ENCODE measurements around the gene NUP58.

- PRO-cap: no peak
Observed at GRCh38 chr13:24747283-24747977, 16.5 kb upstream of the RNF17 start.

DNA sequence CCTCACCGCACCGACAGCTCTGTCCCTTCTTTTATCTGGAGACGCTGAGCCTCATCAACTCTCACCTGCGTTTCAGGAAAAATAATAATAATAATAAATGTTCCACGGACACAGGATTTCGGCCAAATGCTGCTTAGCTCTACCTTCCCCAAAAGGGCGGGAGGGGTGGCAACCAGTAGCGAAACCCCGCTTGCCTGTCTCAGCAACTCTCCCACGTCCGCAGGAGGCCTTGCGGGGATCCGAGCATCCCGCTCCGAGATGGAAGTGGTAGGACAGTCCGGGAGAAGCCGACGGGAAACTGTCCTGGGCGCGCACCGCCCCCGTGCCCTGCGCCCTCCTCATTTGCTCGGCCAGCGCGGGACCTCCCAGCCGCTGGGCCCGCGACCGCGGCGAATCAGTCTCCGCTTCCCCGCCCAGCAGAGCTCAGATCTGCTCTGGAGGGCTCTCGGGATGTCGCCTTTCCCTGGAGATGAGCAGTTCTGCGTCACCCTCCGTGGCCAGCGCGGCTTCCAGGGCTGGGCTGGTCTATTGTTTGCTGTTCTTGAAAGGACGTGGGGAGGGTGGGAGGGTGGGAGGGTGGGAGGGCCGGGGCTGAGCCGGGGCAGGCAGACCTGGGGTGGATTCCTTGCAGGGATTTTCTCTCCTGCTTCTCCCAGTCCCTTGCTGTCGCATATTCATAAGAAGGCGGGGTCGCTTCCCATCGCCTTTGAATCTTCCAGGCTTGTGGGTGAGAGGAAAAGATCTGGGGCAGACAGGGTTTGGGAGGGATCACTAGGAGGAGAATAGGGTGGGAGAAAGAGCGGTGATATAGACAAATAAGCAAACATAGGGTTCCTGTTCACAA is 48.8 kb upstream of the PABPC3 start:
- PRO-cap: no peak

DNA sequence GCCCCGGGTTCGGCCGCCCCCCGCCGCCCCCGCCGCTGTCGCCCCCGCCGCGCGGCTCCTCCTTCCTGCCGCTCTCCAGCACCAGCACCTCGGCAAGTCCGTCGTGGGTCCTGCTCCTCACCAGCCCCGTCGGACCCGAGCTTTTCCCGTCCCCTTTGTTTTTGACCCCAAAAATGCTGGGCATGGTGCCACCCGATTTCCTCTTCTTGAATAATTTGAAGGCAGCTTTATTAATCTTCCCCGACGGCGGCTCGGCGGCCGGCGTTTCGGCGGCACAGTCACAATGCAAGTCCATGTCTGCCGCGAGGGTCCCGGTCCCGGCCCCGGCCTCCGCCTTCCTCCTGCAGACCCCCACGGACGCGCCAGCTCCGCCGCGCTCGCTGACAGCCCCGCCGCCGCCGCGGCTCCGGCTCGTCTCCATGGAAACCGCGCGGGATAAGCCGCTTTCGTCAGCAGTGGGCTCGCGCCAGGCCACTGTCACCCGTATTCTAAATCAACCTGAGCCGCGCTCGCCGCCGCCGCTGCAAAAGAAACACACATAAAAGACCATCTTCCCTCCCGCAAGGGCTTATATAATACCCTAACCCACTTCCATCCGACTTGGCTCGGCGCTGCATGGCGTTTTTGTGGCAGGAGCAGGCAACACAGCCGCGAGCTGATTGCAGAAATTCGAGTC is 751 bp downstream of the AMER2 start:
- PRO-cap: no peak

DNA sequence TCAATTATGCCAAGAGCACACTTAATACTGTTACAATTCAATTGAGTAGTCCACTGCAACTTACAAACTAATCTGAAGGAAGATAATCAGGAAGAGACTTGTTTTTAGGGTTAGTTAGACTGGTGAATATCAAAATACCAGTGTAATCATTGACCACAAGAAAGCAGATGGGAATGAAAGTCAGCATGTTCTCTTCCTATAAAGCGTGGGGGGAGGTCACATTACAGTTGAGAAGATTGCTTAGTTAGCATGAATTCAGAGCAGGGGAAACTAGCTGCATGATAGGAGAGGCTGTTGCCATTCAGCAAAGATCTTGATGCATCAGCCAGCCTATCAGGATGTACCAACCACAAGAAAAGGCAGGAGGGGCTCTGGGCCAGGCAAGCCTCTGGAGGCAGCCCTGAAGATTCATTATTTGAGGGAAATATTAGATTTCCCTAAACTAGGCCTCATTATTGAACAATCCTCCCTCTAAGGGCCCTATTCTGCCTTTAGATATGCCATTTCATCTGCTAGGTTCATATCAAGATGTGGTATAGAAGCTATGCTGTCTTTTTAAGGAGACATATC is 5.0 kb upstream of the MTMR6 start:
- PRO-cap: no peak

- PRO-cap: bidirectional peak, plus-strand start at chr13:25301665, minus-strand start at chr13:25301544
Observed at GRCh38 chr13:25301209-25302530, at the start of gene NUP58. NUP58 (plus strand) TSS chr13:25301625.

DNA sequence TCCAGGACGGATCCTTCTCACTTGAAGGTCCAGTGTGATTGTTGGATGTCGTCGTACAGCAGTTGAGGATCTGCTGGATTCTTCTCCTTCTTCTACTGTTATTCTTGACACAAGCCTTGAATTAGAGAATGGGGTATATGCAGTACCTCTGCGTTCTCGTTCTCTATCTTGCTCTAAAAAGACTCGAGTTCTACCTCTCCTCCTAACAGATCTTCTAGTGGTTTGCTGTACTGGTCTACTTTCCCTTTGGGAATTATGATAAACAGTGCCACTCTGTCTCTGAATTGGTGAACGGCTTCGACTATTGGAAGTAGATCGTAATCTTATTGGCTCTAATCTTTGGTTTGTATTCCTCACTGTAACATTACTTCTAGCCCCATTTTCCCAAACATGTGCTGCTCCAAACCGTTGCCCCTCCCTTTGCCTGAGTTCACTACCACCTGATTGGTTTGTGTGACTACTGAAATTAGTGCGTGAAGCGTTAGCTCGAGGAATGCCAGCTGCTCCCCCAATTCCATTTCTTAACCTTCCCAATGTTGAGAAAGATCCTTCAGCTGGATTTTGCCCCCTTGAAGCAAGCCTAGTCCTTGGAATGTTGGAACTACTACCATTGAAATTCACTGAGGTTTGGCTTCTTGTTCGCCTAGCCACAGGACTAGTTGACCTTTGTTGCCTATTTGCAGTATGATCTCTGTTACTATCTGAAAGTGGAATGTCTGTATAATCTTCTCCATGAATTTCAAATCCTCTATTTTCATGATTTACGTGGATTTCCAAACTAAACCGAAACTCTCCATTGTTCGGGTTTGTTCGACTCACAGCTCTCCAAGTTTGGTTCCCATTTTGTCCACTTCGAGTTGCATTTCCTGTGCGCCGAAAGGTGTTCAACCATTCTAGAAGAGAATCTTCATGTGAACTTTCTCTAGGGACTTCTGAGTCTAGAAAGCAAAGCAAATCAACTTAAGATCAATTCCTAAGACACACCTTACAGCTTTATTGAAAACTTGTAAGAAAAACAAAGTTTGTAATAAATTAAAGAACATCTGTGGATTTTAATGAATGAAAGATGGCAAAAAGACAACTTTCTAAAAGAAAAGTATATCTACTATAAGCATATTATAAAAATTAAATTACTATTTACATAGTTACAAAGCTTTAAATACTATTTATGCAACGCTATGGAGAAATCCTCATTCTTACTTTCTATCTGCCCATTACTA is 7.0 kb downstream of the RNF6 start:
- PRO-cap: no peak

- PRO-cap: bidirectional peak, plus-strand start at chr13:26423869, minus-strand start at chr13:26423698
Observed at GRCh38 chr13:26423437-26424137, 133.9 kb upstream of the WASF3 start.

GRCh38 chr13:26424138-26424653 is 133.3 kb upstream of the WASF3 start:
- PRO-cap: no peak

DNA sequence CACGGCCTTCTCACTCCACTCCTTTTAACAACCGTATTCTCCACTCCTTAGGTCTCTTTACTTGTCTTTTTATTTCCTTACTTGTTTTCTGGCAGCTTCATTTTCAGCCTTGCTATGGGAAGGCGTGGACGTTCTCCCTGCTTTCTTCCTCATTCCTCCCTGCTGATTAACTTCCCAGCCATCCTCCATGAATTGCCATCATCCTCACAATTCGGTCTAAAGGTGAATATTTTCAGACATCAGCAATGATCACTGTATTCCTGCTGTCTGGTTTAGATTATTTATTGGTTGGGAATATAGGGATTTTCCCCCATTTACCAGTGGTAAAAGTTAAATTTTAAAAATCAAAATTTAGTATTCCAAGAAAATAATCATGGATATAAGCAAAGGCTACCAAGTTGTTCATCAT is 77.0 kb upstream of the WASF3 start:
- PRO-cap: no peak

DNA sequence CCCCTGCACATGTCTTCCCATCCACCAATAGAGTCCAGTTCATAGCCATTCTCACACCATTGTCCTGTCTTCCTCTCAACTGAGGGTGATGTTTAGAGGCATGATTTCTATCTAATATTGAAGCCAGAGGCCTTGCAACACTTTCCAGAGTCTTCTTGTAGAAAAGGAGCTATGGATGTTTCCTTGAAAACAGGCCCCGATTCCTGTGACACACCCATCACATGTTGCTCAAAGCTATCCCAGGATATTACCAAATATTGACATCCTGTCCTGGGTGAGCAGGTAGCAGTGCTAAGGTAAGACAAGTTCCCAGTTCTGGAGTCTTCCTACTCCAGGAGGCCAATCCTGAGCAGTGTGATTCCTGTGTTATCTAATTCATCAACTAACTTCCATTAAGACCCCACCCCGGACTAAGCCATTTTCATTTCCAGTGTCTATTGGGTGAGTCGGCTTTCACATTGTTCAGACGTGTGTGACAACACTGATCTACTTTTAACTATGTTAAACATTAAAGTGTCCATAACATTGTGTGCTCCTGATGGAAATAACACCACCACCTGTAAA is 201.1 kb downstream of the USP12 start:
- PRO-cap: no peak

DNA sequence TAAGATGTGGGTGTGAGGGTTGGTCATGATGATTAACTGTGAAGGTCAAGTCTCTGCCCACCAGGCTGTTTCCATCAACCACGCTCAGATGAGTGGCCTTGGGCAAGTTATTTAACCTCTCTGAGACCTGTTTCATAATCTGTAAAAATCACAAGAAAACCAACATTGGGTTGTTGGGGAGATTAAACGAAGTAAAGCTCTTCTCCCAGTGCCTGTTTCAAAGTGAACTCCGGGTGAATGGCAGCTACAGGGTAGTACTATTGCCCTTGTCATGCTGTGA is 153.3 kb downstream of the USP12 start:
- PRO-cap: no peak

DNA sequence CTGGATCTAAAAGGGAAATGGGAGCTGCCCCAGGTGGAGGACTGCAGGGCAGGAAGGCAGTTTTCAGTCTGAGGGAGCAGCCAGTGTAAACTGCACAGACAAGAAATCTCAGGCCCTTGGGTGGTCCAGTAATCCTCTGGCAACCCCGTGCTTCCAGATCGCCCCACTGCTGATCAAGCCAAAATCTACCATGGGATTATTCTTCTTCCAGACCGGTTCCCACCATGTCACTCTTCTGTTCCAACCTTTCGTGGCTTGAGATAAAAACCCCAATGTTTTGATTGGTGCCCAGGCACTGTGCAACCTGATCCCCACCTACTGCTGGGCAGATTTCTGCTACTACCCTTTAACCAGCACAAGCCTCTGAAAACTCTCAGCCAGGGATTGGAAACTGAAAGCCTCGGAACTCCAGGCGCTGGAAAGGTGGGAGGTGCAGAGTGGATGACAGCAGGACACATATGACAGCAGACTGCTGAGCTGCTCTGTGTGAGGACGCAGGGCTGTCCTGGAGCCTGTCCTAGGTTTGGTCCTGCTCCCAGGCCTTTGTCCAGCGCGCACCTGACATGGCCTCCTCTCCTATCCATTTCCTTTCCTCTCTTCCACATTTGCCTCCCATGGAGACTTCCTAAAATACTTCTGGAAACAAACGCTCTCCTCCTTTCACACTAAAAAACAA is 68.6 kb upstream of the GTF3A start:
- PRO-cap: no peak

DNA sequence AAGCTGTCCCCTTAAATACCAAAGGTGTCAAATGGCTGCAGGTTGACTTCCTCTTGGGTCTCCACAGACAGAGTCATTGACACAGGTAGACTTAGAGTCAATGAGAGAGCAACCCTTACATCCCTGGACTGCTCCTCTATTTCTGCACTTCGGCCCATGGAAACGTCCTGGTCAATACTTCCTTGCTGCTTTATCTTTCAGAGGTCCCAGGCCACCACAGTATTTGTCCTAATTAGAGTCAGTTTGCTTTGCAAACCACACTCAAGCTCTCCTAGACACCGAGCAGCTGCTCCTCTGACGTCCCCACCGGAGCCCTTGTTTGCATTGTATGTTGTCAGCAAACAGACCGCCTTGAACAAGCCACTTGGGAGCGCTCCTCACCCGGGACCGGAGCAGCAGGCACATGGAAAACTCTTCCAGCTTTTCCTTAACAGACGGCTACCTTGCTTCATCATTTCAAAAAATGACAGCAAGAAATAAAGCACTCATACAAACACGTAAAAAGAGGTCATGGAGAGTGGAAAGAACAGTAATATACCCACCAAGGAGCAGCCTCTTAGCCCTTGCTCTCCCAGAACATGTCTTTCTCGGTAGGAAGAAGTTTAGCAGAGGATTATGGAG is 51.5 kb upstream of the GTF3A start:
- PRO-cap: no peak

DNA sequence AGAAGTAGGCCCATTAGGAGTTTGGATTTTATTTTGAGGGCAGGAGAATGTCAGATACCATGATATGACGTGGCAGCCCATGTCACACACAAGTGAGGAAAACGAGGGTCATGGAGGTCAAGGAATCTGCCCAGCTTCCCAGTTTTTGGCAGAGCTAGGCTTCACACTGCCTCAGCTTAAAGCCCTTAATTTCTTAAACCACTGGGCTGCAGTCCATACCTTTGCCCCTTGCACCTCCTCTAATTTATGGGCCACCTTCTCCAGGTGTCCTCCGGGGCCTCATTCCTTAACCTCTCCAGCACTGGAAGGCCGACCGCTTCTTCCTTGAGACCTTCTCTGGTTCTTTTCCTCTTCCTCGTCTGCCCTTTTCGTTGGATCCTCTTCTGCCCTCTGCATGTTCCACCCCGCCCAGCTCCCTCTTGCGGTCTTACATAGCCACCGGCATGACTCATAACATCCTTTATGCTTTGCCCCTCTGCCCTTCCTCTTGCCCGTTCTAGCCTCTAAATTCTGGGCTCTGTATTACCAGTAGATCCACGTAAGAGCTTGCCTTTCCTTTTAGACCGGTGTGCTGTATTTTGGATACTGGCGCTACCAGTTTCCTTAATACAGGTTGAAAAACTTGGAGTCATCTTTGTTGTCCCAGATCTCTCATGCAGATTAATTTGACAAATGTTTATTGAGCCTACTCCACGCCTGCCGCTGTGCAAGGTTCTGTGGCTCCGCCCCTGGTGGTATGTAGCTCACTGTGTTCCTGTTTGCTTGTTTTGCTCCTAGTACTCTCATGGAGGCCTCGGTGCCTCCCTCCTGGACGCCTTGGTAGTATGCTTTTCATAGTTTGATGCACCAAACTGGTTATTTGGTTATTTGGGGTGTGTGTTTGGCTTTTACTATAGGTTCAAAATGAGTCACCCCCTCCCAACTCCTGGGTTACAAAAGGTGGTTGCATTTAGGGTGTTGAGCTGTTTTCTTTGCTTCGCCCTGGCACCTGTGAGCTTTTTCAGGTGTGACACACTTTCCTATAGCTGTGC is 1.5 kb downstream of the GTF3A start:
- PRO-cap: unidirectional peak, minus-strand start at position 361 of the sequence

DNA sequence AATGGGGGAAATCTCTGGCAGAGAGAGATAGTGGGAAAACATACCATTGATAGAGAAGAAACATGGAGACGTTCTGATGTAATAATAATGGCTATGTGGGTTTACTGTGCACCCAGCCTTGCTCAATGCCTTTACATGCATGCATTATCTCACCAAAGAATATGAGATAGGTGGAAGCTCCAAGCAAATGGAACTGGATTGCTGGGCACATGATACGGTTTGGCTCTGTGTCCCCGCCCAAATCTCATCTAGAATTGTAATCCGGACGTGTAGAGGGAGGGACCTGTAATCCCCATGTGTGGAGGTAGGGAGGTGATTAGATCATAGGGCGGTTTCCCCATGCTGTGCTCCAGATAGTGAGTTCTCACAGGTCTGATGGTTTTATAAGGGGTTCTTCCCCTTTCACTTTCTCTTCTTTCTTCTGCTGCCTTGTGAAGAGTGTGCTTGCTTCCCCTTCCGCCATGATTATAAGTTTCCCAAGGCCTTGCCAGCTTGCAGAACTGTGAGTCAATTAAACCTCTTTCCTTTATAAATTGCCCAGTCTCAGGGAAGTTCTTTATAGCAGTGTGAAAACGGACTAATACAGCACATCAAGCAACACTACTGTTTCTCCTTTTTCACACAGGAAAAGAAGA is 32.6 kb upstream of the MTIF3 start:
- PRO-cap: no peak

DNA sequence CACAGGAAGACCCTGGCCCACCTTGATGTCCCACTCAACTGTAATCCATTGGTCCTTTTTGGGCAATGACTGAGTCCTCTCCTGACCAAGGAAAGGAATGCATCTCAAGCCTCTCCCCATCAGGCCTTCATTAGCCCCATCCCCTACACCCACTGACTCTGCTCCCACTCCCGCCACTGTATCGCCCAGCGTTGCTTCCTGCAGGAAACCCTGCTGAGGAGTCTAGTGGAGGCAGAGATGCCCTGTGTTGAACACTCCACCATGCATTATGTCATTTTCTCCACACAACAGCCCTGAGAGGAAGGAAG is 49.8 kb upstream of the GSX1 start:
- PRO-cap: no peak

GRCh38 chr13:28195285-28195871 is 57.0 kb downstream of the PAN3 start:
- PRO-cap: no peak

DNA sequence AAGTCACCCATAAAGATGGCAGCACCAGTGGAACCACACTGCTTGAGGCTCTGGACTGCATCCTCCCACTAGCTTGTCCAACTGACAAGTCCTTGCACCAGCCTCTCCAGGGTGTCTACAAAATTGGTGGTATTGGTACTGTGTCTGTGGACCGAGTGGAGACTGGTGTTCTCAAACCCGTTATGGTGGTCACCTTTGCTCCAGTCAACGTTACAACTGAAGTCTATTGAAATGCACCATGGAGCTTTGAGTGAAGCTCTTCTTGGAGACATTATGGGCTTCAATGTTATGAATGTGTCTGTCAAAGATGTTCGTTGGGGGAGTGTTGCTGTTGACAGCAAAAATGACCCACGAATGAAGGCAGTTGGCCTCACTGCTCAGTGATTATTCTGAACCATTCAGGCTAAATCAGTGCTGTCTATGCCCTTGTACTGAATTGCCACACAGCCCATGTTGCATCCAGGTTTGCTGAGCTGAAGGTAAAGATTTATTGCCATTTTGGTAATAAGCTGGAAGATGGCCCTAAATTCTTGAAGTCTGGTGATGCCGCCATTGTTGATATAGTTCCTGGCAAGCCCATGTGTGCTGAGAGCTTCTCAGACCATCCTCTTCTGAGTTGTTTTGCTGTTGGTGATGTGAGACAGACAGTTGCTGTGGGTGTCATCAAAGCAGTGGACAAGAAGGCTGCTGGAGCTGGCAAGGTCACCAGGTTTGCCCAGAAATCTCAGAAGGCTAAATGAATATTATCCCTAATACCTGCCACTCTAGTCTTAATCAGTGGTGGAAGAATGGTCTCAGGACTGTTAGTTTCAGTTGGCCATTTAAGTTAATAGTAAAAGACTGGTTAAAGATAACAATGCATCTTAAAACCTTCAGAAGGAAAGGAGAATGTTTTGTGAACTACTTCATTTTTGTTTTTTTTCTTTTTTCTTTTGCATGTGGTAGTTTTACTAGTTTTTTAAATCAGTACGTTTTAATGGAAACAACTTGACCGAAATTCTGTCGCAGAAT is 77.1 kb downstream of the PAN3 start:
- PRO-cap: no peak

DNA sequence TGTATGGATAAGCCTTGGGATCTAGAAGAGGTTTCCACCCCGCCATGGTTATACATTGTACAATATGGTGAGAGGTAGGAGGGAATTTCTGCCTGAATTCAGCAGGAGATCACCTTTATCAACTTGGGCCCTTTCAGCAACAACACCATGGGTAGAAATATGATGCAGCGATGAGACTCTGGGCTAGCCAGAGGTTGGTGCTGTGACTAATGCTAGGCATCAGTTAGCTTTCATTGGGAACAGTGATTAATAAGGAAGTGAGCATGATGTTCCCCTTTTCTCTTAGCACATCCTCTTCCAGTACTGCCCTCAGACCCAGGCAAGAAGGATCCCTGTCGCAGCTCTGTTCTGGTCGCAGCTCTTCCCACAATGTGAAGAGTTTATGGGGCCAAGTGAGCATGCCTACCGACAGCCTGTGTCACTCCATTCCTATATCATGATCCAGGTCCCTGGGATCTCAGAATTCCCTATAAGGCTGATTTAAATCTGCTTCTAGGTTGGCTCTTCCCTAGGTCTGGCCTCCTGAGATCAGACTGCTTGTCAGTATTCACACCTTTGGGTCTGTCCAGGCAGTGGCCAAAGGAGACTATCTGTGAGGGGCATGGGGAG is 100.5 kb downstream of the FLT1 start:
- PRO-cap: no peak

DNA sequence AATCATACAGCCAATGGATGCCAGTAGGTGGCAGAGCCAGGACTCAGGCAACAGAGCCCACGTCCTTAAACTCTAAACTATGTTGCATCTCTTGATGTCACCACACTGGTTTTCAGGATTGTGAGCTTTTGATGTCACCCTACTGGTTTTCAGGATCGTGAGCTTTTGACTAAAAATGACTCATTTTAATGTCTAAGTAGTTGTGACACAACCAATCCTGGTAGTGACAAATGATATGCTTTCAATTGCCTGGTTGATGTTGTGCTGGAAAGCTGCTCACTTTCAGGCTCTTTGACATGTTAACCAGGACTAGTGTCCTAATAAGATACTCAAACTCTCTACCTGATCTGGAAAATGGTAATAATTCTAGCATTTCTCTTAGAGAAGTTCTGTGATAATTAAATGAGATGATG is 78.7 kb downstream of the FLT1 start:
- PRO-cap: no peak